ENCODE data around the genes IRF5 and CPA5.

- PRO-cap, 10 experiments, result no peak in any of the 10 experiments
These were observed 2.1 kb downstream of the OPN1SW start for GRCh38 chr7:128773508-128773933.

DNA sequence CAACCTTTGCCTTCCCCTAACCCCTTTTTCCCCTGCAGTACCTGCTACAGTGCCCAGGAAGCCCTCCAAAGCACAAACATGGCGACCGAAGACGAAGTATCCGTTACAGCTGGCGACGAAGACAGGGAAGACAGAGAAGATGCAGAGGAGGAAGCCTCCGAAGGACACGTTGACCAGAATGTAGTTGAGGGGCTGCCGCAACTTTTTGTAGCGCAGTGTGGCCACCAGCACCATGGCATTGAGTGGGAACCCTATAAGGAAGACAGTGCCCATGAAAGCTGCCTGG, 253 bp downstream of the OPN1SW start:
- PRO-cap, 10 experiments, result no peak in any of the 10 experiments

DNA sequence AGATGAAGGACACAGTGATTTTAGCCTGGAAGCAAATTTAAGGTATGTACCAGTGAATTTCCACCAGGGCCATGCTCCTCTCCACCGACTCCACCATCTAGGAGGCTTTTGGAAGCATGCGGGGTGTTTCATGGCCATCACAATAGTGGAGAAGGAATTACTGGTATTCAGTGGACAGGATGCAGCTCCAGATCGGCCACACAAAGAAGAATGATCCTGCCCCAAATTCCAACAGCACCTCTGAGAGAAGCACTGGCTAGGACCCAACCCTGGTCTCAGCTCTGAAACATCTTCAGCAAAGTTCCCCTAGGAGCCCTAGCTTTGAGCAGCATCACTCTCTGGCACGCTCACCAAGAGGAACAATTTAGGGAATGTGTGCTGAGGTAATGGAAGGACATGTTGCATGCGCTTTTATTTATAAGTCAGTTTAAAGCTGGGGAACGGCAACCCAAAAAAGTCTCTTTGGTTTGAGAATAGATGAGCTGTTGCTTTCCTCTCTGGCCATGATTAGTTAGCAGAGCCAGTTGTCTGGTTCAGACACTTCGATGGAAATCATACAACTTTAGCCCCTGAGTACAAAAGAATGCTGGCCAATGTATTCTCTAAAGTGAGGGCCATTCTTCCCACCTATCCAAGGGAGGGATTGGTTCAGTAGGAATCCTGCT, 5.6 kb upstream of the OPN1SW start:
- PRO-cap, 10 experiments, result peak in 1 of 10 experiments; most common minus-strand start position 90 of the sequence (in 1)

- PRO-cap, 10 experiments, result no peak in any of the 10 experiments
These were observed 4.0 kb upstream of the ATP6V1F start for GRCh38 chr7:128858266-128859457.

GRCh38 chr7:128893001-128893675, 17.4 kb downstream of the KCP start:
- PRO-cap, 10 experiments, result no peak in any of the 10 experiments

DNA sequence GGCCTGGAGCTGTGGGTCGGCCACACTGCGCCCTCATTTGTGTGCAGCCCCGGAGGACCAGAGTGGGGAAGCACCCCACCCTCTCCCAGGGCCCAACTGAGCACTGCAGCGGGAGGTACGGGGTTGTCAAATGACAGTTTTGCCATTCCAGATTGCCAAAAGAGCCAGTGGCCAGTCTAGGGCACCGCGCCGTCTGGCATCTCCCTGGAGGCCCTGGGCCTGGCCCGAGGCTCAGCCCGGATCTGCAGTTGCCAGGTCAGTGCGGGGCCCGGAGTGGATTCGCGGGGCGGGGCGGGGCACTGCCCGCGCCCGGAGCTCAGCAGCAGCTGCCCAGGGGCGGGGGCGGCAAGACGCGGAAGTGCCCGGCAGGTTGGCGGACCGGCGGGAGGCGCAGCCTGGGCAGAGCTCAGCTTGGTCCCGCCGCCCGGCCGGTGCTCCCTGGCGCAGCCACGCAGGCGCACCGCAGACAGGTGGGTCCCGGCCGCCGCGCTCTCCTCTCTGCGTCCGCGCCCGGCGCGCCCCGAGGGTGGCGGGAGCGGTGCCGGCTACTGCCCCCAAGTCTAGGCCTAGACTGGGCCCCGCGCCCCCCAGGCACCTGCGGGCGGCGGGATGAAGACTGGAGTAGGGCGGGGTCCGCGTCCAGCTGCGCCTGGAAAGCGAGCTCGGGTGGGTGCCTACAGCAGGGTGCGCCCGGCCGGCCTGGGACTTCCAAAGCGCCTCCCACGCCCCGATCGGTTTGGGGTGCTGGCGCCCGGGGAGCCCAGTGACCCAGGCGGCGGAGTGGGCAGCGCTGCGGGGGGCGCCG, at the start of gene IRF5:
Gene IRF5, plus strand, starts transcription at position 348 of the 805 bp plus-strand sequence.
- PRO-cap, 10 experiments, result peak in 10 of 10 experiments; most common plus-strand start position 402 of the sequence (in 4); most common minus-strand start position 244 of the sequence (in 9)

DNA sequence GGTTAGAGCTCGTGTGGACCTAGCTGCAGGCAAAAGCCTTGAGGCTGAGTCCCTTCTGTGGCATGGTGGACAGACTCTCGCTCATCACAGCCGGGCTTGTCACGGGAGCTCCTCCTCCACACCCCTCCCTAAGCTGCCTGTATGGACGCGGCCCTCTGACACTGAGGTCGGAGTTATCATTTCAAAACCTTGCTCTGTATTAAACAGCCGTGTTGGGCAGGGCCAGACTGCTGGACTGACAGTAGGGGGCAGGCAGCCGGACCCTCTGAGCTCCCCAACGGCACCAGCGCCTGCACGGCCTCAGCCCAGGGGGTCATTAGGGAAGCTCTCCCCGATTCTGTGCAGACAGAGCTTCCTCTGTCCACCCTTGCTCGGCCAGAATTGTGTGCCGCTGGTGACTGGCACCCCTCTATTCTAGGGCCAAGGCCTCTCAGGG, 2.3 kb downstream of the IRF5 start:
- PRO-cap, 10 experiments, result no peak in any of the 10 experiments

GRCh38 chr7:128947644-128948357, 10.1 kb downstream of the IRF5 start:
- PRO-cap, 10 experiments, result no peak in any of the 10 experiments

- PRO-cap, 10 experiments, result no peak in any of the 10 experiments
These were observed 490 bp upstream of the SMO start for GRCh38 chr7:129188052-129188233.

- PRO-cap, 10 experiments, result no peak in any of the 10 experiments
These were observed 80.3 kb upstream of the STRIP2 start for GRCh38 chr7:129353829-129354389.

DNA sequence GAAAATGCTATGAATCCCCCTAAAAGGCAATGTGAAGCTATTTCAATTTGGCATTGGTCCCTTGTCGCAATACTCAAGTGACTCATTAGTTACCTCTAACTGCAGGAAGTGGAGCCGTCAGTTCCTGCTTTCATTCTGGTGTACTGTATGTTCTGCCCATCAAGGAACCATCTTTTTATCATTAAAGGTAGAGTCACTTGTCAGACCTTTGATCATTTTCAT, 56.9 kb upstream of the STRIP2 start:
- PRO-cap, 10 experiments, result no peak in any of the 10 experiments

DNA sequence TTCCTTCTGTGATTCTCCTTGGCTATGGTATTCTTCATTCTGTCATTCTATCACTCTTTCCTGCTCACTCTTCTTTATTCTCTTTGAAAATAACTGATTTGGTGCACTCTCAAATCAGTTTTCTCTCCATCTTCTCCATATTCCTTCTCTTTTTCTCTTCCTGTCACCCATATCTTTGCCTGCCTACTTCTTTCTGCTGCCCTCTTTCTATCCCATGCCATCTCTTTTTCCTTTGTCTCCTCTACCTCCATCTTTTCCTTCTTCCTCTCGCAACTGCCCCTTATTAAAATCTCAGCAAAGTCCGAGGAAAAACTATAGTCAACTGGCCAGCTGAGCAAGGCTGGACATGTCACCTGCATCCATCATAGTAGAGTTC, 6.0 kb downstream of the STRIP2 start:
- PRO-cap, 10 experiments, result no peak in any of the 10 experiments

GRCh38 chr7:129460201-129461116, 26.2 kb downstream of the STRIP2 start:
- PRO-cap, 10 experiments, result no peak in any of the 10 experiments

- PRO-cap, 10 experiments, result no peak in any of the 10 experiments
These were observed 90.1 kb downstream of the UBE2H start for GRCh38 chr7:129862465-129863206.

DNA sequence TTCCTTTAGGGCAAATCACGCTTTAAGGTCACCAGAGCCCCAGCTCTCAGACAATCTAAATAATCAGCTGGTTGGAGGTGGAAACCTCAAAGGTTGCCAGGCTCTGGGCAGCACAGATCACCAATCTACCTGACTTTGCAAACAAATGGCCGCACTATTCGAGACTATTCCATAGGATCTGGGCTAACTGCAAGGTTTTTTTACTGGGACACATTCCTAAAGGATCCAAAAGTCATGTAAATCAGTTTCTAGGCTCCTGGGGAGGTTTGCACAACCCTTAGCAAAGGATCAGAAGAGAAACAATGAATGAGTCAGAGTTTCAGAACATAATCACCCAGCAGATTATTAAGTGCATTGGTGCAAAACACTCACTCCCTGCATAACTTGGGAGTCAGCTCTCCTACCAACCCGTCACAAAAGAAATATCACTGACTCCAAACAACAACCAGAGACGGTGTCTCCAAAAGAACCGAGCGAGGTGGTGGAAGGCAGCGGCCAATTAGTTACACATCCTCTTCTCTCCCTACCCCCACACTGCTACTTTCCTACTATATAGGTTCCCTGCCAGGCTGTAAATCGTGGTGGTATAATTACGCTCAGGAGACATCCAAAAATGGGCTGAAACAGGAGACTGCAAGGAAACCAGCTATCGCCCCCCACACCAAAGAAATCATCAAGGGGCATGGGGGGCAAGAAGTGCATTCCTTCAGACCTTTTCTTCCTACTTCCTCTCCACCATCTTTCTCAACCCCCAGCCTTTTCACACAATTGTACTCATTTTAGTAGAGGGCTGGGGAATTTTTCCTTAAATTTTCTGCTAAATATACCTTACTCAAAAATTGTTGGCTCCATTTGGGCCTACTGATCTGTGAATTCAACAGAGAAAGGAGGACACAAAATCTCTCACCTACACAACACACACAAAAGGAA, 3.3 kb downstream of the UBE2H start:
- PRO-cap, 10 experiments, result peak in 9 of 10 experiments; most common plus-strand start position 463 of the sequence (in 5); most common minus-strand start position 58 of the sequence (in 1)

DNA sequence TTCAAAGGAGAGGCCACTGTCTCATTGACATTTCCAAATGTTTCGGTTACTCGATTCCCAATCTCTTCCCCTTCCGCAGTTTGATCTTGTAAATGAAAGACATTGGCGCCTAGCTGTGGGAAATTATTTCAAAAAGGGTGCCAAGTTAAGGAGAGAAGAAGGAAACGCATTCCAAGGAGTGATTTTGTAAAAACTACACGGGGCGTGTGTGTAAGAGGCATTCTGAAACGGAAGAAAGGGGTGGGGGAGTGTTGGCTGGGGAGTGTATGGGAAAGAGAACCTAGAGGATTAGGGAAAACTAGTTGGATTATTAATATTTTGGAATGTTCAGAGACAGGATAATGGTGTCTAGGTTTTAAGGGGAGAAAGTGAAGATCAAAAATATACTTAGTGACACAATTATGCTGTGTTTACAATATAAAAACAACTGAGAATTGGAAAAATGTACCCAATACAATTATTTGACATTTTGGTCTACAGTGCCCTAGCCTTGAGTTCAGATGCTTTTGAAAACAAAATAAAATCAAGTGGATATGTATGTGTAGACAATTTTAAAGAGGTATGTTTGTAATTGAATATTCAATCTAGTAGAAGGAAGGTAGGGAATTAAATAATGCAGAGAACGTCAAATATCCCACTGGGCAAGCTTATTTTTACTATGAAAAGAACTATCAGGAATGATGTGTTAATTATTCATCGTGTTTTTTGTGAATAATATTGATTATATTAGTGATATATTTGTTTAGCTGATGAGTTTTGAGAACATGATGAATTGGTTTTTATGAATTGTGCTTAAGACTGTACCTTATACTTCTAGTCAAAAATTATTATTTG, 930 bp downstream of the KLHDC10 start:
- PRO-cap, 10 experiments, result no peak in any of the 10 experiments

- PRO-cap, 10 experiments, result peak in 2 of 10 experiments; most common plus-strand start chr7:130273391 (in 2); most common minus-strand start chr7:130273396 (in 1)
These were observed 6.6 kb downstream of the CPA2 start for GRCh38 chr7:130273040-130273898.

DNA sequence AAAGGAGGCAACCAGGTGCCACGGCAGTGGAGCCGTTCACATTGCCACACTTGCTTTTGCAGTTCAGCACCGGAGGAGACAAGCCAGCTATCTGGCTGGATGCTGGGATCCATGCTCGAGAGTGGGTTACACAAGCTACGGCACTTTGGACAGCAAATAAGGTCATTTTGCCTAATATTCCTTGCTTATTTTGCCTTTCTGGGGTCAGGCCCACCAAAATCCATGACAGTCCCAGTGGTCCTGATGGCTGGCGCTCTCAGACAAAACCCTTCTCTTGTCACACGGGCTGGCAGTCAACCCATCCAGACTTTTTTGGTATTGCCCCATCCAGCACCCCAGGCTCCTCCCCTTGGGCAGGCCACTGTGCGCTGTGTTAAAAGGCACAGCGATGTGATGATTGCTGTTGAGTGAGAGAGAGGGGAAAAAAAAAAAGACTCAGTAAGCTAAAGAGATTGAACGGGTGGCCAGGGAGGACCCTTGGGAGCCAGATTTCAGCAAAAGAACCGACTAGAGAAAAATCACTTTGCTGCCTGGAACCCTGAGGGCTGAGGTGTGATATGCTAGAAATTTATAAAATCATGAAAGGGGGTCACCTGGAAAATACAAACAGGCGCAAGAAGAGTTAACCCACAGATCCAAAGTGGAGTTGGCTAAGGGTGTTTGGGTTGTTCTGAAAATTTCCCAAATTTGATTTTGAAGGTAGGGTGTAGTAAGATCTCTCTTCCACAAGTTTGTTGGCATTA, 8.6 kb downstream of the CPA2 start:
- PRO-cap, 10 experiments, result no peak in any of the 10 experiments

- PRO-cap, 10 experiments, result no peak in any of the 10 experiments
These were observed at the start of gene CPA5 for GRCh38 chr7:130344775-130344918. Gene CPA5, plus strand, starts transcription at chr7:130344816.

- PRO-cap, 10 experiments, result no peak in any of the 10 experiments
These were observed 11.0 kb upstream of the CPA1 start for GRCh38 chr7:130369078-130369816.

All from Metastatic Breast Carcinoma in the Brain (tissue), 10 donors.